ENCODE results near the genes CDC37L1 and PLGRKT.

GRCh38 chr9:2570492-2571274 is 50.9 kb upstream of the VLDLR start:
- PRO-cap, 4 experiments: no peak in any of the 4 experiments
- RAMPAGE, long total RNA, 2 experiments: no peak in any of the 2 experiments
- RRBS: no CpG with 5 or more reads among the region's 6 CpGs

DNA sequence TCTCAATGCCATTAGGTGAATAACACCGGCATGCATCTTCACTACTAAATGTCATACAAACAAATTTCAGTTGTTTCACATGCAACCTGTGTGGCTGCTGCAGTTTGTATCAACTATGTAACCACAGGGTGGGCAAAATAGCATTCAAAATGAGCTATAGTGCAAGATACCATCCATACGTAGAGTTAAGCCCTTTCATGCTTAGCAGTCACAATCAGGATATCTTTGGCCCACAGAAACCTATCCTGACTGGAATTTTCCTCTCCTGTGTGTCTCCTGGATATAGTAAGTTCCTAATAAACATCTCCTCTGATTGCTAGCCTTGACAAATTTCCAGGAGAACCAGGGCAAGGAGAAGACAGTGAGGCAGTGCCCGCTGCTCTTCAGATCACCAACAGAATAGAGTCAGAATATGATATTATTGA is 1.5 kb upstream of the VLDLR start:
- PRO-cap, 4 experiments: no peak in any of the 4 experiments
- RAMPAGE, long total RNA, 2 experiments: no peak in any of the 2 experiments
- RRBS: no CpG with 5 or more reads among the region's 3 CpGs

- PRO-cap, 4 experiments: no peak in any of the 4 experiments
- RAMPAGE, long total RNA, 2 experiments: no peak in any of the 2 experiments
Observed at GRCh38 chr9:2757920-2758496, 40.7 kb downstream of the KCNV2 start.

DNA sequence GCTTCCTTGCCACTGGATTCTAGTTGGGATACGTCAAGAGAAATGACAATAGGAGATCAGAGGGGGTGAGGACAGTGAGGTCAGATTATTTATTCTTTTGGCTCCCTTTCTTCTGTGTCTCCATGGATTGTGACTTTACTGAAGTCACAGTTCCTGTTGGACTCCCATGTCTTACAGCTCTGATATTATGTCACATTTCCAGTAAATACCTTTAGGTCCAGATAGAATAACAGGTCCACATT is 153.0 kb upstream of the PUM3 start:
- PRO-cap, 4 experiments: peak in 1 of 4 experiments; most common minus-strand start position 118 of the sequence (in 1)
- RAMPAGE, long total RNA, 2 experiments: no peak in any of the 2 experiments
- RRBS: no CpG with 5 or more reads among the region's 1 CpG

DNA sequence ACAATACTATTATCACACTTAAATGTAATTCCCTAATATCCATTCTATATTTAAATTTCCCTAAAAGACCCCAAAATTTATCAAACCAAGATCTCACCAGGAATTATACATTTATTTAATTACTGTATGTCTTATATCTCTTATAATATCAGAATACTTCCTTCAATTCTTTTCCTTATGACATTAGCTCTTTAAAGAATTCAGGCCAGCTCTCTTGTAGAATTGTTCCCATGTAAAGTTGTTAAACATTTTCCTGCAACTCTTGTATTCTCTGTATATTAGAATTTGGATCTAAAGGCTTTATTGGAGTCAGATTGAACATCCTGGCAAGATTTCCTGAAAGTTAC is 196.0 kb upstream of the RFX3 start:
- PRO-cap, 4 experiments: no peak in any of the 4 experiments
- RAMPAGE, long total RNA, 2 experiments: no peak in any of the 2 experiments

GRCh38 chr9:3793806-3794624 is 268.2 kb upstream of the RFX3 start:
- PRO-cap, 4 experiments: no peak in any of the 4 experiments
- RAMPAGE, long total RNA, 2 experiments: no peak in any of the 2 experiments
- RRBS: no CpG with 5 or more reads among the region's 8 CpGs

- PRO-cap, 4 experiments: no peak in any of the 4 experiments
- RAMPAGE, long total RNA, 2 experiments: start-site peak on the minus strand in 1 of 2 experiments, at chr9:4035311-4036091 at its widest, 9 reads per replicate
- RRBS: no CpG with 5 or more reads among the region's 9 CpGs
Observed at GRCh38 chr9:4035322-4036292, 264.3 kb downstream of the GLIS3 start.

DNA sequence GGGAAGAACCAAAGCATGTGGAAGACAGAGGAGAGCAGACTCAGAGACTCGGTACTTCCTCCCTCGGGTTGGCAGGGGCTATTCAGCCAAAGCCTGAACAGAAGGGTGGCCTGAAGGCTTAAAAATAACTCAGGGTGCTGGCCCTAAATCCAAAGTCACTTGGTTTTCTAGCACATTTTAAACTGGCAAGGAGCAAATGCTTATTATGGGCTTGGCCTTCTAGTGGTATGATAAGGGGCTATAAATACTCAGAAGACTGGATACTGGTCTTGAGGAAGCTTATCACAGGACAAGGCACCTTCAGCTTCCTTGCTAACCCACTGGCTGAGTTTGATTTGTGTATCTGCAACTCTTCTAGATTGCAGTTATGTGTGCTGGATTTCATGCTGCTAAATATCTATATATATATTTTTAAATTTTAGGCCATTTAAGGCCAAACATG is 206.5 kb downstream of the GLIS3 start:
- PRO-cap, 4 experiments: no peak in any of the 4 experiments
- RAMPAGE, long total RNA, 2 experiments: no peak in any of the 2 experiments
- RRBS: no CpG with 5 or more reads among the region's 2 CpGs

DNA sequence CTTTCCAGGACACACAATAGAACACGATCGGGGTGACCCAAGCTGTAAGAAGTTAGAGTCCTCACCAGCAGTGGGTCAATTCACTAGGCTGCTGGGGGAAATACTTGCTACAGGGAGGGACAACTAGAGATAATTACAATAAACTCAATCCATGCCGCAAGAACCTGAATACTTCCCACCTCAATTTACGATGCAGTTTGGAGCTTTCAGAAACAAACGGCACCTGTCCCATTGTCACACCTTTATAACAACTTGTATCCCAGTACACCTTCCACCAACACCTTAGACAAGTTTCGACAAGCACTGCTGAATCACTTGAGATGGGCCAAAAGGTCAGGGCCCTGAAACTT is 194.1 kb downstream of the GLIS3 start:
- PRO-cap, 4 experiments: no peak in any of the 4 experiments
- RAMPAGE, long total RNA, 2 experiments: no peak in any of the 2 experiments
- RRBS: no CpG with 5 or more reads among the region's 6 CpGs

DNA sequence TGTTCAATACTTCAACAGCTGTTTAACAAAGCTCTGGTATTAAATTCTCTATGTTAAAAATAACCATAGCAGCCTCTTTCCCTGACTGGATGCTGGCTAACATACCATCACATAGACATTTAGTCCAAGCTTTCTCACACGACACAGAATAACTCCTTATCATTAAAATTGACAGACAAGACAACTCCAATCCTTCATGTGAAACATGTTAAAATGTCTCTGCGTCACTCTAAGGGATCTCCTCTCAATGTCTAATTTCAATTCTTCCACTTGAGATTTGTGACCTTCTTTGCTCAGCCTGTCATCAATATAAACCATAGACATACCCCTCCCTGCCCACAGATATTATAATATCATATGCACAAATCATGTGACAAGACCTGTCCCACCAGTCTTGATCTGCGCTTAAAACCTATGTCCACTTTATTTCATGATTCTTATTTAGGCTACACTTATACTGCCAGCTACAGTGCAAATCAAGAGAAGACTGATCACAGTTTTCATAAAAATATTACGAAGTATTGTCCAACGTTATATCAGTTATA is 30.8 kb downstream of the GLIS3 start:
- PRO-cap, 4 experiments: no peak in any of the 4 experiments
- RAMPAGE, long total RNA, 2 experiments: no peak in any of the 2 experiments
- RRBS: no CpG with 5 or more reads among the region's 5 CpGs

GRCh38 chr9:4293242-4294163 is 6.4 kb downstream of the GLIS3 start:
- PRO-cap, 4 experiments: peak in 3 of 4 experiments; most common plus-strand start chr9:4293536 (in 3); most common minus-strand start chr9:4293321 (in 3)
- RAMPAGE, long total RNA, 2 experiments: no peak in any of the 2 experiments
- RRBS: no CpG with 5 or more reads among the region's 7 CpGs

DNA sequence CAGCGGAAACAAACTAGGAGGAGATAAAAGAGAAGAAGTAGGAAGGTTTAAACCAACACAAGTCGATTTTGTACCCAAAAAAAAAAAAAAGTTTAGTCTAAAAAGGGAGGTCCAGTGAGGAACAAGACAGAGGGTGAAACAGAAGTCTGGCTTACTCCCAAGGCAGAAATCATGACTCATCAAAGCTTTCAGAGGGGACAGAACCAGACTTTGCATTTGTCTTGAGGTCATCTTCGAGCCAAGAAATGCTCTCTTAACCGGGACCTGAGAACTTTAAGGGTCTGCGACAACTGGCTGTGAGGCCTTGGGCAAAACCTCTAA is 2.9 kb downstream of the GLIS3 start:
- PRO-cap, 4 experiments: peak in 4 of 4 experiments; most common plus-strand start position 182 of the sequence (in 4)
- RAMPAGE, long total RNA, 2 experiments: no peak in any of the 2 experiments
- RRBS: no CpG with 5 or more reads among the region's 5 CpGs

DNA sequence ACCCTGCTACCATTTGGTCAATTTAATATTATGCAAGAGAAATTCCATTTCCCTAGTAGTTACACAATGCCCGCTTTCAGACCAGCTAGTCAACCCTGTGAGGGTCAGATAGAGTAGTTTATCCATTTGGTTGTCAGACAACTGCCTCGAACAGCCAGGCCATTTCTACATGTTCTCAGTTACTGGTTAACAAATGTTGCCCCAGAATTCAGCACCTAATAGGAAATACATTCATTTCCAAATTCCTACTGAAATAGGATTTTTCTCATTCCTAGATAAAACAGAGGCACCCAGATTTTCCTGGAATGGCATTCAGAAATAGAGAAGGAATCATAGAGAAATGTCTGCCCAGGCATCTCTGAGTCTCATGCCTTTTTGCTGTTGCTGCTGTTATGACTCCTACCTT is 6.5 kb upstream of the GLIS3 start:
- PRO-cap, 4 experiments: no peak in any of the 4 experiments
- RAMPAGE, long total RNA, 2 experiments: no peak in any of the 2 experiments
- RRBS: no CpG with 5 or more reads among the region's 2 CpGs

DNA sequence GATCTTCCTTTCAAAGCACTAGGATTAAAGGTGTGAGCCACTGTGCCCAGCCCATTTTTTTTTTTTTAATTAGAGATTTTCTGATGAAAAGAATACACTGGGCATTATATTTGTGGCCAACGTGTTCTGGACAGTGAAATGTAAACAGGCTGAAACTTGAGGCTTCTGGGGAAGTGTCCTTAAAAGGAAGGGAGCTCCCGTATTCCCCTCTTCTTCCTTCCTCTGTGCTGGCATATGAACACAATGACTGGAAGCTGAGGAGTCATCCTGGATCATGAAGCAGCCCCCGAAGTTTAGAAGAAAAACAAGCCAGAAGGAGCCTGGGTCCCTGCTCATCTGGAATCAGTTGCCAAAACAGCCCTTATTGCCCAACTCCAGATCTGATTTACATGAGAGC is 65.5 kb upstream of the SLC1A1 start:
- PRO-cap, 4 experiments: no peak in any of the 4 experiments
- RAMPAGE, long total RNA, 2 experiments: no peak in any of the 2 experiments
- RRBS: no CpG with 5 or more reads among the region's 3 CpGs

GRCh38 chr9:4579035-4579598 is 83.0 kb upstream of the PLPP6 start:
- PRO-cap, 4 experiments: no peak in any of the 4 experiments
- RAMPAGE, long total RNA, 2 experiments: no peak in any of the 2 experiments
- RRBS: no CpG with 5 or more reads among the region's 3 CpGs

DNA sequence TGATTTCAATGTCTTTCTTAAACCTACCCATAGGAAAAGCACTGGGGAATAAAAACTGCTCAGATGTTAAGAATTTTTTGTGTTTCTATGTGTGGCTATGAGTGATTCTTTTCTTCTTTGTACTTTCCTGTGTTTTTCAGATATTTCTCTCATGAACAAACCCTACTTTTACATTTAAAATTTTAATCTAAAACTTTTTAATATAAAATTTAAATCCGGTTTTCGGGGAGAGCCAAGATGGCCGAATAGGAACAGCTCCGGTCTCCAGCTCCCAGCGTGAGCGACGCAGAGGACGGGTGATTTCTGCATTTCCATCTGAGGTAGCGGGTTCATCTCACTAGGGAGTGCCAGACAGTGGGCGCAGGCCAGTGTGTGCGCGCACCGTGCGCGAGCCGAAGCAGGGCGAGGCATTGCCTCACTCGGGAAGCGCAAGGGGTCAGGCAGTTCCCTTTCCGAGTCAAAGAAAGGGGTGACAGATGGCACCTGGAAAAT is 56.5 kb upstream of the PLPP6 start:
- PRO-cap, 4 experiments: no peak in any of the 4 experiments
- RAMPAGE, long total RNA, 2 experiments: no peak in any of the 2 experiments
- RRBS: no CpG with 5 or more reads among the region's 20 CpGs

GRCh38 chr9:4679306-4680217 is at the start of gene CDC37L1:
Gene CDC37L1 (plus strand): TSS chr9:4679569.
- PRO-cap, 4 experiments: peak in 4 of 4 experiments; most common plus-strand start chr9:4679577 (in 2); most common minus-strand start chr9:4679425 (in 3)
- RAMPAGE, long total RNA, 2 experiments: start-site peak on the plus strand in 2 of 2 experiments, at chr9:4679569-4679715 at its widest, 411 to 2,151 reads per replicate; start-site peak on the minus strand in 1 of 2 experiments, at chr9:4679459-4679498 at its widest, 12 reads per replicate
- RRBS: 1% methylated on average over 18 of the region's 67 CpGs

GRCh38 chr9:4738953-4739557 is 1.9 kb downstream of the AK3 start:
- PRO-cap, 4 experiments: no peak in any of the 4 experiments
- RAMPAGE, long total RNA, 2 experiments: no peak in any of the 2 experiments
- RRBS: no CpG with 5 or more reads among the region's 17 CpGs

DNA sequence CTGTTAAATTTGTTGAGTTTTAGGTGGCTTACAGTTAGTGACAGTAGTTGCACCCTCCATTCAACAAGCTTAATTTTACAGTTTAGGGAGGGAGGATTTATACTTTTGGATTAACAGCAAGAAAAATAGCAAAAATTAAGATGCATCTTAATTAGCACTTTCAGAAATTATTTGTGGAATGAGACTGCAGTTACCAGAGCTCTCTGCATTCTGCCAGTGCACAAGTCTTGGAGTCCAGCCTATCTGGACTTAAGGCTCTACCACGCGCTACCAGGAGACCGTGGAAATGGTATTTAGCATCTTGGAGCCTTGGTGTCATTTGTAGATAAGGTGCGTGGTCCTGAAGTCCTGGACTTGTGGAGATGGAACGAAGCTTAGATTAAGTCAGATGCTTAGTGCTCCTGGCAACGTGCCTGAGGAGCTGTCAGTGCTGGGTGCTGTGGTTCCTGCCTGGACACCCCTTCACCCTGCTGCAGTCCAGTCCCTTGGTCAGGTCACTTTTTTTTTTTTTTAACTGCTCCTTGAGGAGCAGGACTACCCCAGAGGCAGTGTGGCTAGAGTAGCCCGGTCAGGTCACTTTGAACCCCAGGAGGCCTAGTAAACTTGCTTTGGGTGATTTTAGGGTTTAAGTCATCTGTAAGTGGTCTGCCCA is 59.7 kb downstream of the RCL1 start:
- PRO-cap, 4 experiments: no peak in any of the 4 experiments
- RAMPAGE, long total RNA, 2 experiments: no peak in any of the 2 experiments
- RRBS: no CpG with 5 or more reads among the region's 7 CpGs

DNA sequence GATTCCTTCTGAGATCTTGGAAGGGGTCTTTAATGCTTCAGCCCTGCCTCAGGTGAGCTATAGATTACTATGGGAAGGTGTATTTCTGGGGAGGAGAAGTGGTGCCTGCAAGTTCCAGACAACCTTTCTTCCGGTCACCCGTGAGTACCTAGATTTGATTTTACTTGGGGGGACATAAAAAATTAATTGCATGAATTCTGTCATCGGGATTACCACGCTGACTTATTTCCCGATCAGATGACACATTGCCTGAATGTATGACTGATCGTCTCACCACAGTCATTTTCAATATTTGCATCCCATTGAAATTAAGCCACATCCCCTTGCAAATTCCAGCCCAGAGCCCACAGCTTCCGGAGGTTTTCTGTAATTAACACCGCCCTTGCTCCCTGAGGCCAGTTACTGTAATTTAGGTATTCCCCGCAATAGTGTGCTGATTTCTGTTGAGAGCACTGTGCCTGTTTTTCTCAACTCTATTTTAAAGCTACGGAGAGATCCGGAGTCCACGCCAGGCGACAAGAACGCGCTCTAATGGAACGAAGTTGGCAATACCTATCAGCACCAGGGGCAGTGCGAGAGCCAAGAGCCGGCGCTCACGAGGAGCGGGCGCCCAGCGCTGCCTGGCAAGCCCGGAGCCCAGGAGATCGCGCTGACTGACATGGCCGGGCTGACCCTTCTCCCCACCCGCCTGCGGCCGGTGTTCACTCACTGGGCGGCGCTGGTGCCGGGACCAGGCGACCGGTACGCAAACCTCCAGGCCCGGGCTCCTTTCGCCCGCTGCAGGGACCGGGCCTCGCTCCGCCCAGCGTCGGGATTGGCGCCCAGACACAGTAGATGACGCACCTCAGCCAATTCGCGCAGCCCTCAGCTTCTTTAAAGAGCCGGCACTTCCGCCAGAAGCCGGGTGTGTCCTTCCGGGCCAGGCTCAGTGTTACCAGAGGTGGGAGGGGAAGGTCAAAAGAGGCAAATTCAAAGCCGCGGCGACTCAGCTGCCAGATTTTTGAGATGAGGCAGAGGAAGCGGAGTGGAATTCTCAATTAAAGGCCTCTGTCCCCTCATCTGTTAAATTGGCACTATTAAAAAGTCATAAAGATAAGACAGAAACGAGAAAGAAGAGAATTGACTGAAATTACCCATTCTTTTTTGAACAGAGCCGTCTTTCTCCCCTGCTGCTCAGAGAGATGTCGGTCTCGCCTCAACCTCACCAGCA is at the start of gene PLGRKT:
Gene PLGRKT (minus strand): TSS at position 846 of the 1,210 bp plus-strand sequence.
- PRO-cap, 4 experiments: peak in 4 of 4 experiments; most common plus-strand start position 937 of the sequence (in 3); most common minus-strand start position 779 of the sequence (in 4)
- RAMPAGE, long total RNA, 2 experiments: start-site peak on the minus strand in 1 of 2 experiments, centred at position 821 of the sequence, 307 reads per replicate
- RRBS: 2% methylated on average over 22 of the region's 60 CpGs

All from uterus (tissue), 7 donors.